Fibroblast of villous mesenchyme (primary cell): ENCODE measurements around a stretch of chr10.

GRCh38 chr10:29629833-29630879, 4.6 kb downstream of the SVIL start:
- CAGE, long polyA plus RNA: no peak

- CAGE, long polyA plus RNA: no peak
Observed at GRCh38 chr10:29795341-29795842, 160.6 kb upstream of the SVIL start.

DNA sequence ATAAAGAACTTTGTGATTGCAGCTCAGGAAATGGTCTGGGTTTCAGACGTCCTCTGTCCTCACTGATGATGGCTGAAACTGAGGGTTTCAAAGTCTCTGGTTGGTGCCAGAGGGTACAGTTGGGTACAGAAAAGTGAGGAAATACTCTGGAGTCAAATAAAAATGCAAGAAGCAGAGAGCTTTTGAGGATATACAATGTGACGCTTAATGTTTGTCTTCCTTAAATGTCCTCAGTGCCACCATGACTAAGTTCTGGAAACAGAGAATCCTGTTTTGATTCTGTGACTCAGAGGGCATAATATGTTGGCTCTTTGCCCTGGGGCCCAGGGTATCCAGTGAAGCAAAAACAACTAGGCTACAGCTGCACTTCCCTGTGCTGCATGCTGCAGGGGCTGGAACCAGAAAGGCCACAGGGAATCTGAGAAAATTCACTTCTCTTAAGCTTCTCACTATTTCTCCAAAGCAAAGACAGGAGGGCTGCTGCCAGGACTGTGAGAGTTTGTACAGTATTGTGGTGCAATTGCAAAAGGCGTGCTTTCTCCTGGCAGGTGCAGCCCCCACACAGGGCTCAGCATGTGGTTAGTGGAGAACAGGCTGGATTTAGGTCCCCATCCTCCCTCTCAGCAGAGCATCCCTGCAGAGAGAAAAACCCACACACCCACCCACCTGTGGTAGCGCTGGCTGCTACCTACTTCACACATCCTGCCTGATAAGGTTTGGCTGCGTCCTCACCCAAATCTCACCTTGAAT, 169.5 kb upstream of the SVIL start:
- CAGE, long polyA plus RNA: no peak

GRCh38 chr10:29830835-29831142, 196.0 kb upstream of the SVIL start:
- CAGE, long polyA plus RNA: no peak

GRCh38 chr10:29838942-29839326, 204.2 kb upstream of the SVIL start:
- CAGE, long polyA plus RNA: no peak

- CAGE, long polyA plus RNA: no peak
Observed at GRCh38 chr10:29841860-29842892, 207.4 kb upstream of the SVIL start.

DNA sequence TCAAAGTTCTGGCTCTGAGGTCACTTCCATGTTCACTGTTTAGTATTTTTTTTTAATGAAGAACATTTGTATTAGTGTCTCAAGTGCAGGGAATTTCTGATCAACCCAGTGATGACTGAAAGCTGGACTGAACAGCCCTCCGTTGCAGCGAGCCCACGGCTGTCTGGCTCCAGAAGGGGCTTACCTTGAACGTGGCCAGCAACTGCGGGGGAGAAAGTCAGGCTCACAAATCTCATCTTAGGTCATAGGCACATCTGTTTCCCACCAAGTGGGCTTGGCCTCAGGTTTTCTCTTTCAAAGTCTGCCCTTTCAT, 178.2 kb downstream of the JCAD start:
- CAGE, long polyA plus RNA: no peak

GRCh38 chr10:29959485-29960606, 99.5 kb downstream of the JCAD start:
- CAGE, long polyA plus RNA: no peak

- CAGE, long polyA plus RNA: no peak
Observed at GRCh38 chr10:29998330-29998772, 61.0 kb downstream of the JCAD start.

- CAGE, long polyA plus RNA: no peak
Observed at GRCh38 chr10:30000687-30001761, 58.4 kb downstream of the JCAD start.

DNA sequence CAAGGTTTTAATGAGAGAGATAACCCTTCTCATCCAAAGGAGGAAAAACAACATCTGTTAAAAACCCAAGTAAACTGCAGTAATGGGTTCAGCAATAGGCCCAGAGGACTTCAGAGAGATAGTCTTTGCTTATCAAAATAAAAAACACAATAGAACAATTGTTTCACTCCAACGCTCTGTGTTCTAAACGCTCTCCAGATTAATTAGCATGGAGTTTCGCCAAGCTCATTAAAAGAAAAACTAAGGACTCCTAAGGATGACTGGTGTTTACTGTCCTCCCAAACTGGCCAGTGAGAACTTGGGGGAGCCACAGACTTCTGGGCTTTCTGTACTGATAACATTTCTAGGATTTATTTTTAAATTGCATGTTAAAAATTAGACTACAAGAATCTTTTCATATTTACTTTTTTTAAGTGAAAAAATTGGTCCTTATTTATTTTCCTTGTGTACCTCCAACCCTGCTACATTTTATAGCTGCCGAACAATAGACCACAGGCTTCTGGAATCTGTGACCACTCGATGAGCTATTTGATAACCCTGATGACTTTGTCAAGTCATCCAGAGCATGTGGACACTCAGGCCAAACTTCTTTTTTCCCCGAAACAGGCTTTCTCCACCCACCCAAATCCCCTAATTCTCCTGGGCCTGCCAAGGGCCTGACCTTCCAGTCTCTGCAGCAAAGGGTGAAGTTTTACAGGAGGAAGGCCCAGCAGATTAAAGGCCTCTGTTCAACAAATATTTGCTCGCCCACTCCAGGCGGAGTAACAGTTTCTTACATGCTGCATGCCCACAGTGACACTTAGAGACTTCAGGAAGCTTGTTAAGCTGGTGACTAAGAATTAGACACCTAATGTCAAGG, 2.2 kb downstream of the JCAD start:
- CAGE, long polyA plus RNA: no peak

GRCh38 chr10:30115393-30115703, 56.0 kb upstream of the JCAD start:
- CAGE, long polyA plus RNA: no peak

DNA sequence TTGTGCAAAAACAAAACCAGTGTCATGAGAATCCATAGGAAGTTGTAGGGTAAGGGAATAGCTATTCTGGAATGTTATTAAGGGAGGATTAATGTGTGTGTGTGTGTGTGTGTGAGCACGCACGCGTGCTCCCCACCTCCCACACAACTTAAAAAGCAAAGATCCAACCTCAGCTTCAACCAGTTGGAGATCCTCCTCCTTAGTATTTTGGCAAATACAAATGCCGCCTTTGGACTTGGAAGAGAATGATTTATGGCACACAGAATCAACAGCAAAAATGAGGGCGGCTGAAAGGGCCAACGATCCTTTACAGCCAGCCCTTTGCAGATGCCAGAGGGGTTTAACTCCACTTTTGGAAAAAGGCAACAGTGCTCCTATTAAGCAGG, 56.5 kb upstream of the JCAD start:
- CAGE, long polyA plus RNA: no peak

DNA sequence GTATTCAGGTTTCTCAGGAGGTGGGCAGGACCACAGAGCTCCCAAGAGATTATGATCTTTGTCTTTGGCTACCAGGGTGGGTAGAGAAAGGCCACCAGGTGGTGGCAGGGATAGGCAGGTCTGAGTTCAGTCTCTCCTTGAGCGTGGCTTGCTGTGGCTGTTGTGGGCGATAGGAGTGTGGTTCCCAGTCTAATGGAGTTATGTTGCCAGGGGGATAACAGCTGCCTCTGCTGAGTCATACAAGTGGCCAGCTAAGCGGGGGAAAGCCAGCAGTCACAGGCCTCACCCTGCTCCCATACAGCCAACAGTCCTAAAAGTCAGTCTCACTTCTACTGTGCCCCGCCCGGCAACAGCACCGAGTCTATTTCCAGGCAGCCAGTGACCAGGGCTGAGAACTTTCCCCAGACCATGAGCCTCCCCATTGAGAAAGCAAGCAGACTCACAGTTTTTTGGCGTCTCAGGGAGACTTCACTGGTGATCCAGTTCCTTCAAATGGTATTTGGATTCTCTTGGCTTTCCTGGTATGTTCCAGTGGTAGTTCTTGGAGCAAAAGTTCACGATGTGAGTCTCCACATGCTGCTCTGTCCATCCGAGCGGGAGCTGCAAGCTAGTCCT, 92.7 kb upstream of the JCAD start:
- CAGE, long polyA plus RNA: no peak

DNA sequence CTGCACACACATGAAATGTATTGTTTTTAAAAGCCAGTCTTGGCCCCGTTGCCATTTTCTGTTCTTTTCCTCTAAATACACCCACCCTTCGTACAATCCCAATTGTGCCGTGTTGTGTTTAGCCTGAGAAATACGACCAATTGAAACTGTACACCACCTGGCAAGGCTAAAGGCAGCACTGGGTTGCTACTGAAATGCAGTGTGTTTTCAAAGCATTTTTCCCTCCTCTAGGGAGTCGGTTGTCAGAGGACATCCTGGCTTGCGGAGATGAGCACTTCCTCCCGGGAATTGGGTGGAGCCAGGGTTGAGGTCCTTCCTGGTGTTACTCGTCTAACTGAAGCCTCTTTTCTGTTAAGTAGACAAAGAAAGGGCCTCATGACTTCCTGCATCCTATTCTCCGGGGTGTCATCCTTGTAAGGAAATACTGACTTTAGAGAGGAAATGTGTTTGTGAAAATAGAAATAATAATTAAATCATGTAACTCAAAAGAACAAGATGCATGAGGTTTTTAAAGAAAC, 133.5 kb downstream of the MTPAP start:
- CAGE, long polyA plus RNA: no peak

DNA sequence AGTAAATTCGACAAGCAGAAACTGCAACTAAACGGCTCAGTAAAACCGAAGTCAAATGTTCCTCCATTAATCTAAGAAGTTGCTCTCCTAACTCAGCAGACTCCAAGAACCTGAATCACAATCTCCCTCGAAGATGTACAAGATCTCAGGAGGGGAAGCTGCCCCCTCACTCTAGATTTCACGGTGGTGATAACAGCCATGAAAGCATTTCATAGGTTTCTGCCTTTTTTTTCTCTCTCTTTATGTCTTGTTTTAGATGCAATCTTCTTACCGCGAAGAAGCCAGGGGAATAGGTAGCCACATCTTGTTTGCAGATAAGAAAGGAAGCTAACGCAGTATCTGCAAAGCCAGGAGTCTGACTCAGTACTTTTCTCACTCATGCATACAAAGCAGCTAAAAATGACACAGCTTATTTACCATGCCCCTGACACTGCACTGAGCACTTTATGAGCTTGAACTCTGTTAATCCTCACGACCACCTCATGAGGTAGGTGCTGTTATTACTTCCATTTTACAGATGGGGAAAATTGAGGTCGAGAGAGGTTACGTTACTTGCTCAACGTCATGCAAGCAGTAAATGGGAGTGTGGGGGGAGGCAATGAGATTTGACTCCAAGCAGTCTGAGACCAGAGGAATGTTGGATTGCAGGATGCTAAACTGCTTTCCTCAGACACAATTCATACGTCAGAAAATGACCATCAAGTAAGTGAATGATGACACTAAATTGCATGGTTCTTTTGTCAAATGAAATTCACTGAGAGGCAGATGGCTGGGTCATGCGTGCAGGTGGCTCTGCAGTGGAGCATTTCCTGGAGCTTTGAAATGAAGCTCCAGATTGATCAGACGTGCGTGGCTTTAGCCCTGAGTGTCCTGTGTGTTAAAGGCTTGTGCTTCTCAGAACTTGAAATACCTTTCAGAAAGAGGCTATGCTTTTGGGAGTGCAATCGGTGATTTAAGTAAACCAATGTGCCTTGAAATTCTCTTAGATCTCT, 3.2 kb downstream of the MAP3K8 start:
- CAGE, long polyA plus RNA: no peak

DNA sequence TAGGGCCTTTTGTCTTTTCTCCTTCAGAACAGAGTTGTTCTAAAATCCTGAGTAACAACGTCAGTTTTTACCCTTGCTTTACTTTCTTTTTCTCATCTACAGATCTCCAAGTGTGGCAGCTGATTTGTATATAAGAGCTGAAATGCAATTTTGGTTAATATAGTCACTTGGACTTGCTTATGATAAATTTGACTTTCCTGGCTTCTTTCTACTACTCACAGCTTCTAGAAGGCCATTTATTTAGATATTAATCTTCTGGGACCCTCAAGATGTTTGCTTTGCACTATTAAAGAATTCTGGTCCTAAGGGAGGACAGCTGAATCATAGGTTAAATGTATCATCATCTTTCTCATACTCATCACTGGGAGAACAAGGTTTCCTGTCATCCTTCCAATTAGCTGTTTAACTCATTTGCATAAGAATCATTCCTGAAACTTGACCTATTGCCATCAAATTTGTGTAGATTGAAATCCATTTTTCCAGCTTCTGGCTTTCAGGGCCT, 4.0 kb downstream of the MAP3K8 start:
- CAGE, long polyA plus RNA: no peak

DNA sequence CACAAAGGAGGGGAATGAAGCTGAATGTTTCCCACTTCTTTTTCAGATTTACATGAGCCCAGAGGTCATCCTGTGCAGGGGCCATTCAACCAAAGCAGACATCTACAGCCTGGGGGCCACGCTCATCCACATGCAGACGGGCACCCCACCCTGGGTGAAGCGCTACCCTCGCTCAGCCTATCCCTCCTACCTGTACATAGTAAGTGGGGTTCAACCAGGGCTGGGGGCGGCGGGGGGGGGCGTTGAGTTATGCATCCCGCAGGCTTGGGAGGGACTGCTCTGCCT, 24.0 kb downstream of the MAP3K8 start:
- CAGE, long polyA plus RNA: no peak

DNA sequence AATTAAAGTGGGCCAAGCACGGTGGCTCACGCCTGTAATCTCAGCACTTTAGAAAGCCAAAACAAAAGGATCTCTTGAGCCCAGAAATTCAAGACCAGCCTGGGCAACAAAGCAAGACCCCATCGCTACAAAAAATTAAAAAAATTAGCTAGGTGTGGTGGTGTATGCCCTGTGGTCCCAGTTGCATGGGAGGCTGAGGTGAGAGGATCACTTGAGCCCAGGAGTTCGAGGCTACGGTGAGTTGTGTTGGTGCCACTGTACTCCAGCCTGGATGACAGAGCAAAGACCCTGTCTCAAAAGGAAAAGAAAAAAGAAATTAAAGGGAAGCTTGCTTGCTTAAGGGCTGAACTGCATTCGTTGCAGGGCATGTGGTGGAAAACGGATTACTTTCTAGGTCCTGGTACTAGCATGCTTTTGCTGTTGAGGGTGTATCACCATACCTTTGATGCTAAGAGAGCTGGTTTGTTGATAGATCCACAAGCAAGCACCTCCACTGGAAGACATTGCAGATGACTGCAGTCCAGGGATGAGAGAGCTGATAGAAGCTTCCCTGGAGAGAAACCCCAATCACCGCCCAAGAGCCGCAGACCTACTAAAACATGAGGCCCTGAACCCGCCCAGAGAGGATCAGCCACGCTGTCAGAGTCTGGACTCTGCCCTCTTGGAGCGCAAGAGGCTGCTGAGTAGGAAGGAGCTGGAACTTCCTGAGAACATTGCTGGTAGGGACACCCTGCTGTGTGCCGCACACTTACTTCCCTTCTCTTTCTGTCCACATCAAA, 25.0 kb downstream of the MAP3K8 start:
- CAGE, long polyA plus RNA: no peak

GRCh38 chr10:30552947-30553574, 76.5 kb downstream of the LYZL2 start:
- CAGE, long polyA plus RNA: no peak